ENCODE measurements around the gene ATP7B.

DNA sequence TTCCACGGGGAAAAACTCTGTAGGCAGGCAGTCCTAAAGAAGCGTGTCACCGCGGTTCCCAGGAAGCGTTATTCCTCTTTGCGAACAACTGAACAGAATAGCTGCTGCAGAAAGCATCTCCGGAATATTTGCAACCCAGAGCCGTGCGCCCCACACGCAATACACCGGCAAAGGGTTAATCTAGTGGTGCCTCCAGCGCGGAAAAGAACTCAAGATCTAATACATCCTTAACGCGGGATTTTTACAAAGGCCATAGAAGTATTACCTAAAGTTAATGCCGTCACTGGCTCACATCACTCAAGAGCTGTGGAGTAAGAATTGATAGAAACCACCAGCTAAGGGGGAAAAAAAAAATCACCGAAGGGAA is 65.1 kb downstream of the KCNRG start:
- PRO-cap, result no peak
- RRBS, result no CpG with 5 or more reads among the region's 17 CpGs

- PRO-cap, result bidirectional peak, plus-strand start at chr13:50082794, minus-strand start at chr13:50082709
- RRBS, result no CpG with 5 or more reads among the region's 27 CpGs
Measured at GRCh38 chr13:50082436-50083243, 67.4 kb downstream of the KCNRG start.

- PRO-cap, result no peak
- RRBS, result no CpG with 5 or more reads among the region's 2 CpGs
Measured at GRCh38 chr13:50141604-50142128, 126.4 kb downstream of the KCNRG start.

DNA sequence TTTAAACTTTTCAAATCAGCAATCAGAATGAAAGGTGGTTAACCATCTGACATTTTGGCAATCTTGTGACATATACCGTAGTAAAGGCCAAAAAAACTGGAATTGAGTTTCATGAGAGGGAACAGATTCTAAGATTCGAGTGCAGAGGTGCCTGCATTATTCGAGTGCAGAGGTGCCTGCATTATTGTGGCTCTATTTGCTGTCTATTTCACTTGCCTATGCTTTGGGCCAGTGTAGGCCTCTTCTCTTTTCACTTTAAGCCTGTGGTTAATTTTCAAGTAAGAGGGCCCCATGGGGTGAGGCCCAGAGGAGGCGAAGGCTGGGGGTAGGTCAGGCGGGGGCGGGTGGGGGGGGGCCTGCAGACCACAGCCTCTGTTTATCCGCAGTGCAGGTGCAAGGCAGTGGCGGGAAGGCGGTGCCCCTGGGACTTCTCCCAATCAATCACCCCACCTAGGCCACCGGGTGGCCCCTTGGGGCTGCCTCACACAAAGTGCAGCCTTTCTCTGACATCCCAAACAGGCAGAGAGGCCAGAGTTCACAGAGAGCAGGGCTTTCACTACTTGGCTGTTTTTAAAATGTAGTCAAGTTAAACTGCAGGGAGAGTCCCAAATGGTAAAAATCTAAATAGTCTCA is 249.2 kb downstream of the DLEU7 start:
- PRO-cap, result no peak
- RRBS, result no CpG with 5 or more reads among the region's 10 CpGs

- PRO-cap, result no peak
- RRBS, result no CpG with 5 or more reads among the region's 16 CpGs
Measured at GRCh38 chr13:50713667-50714446, 129.6 kb downstream of the DLEU7 start.

GRCh38 chr13:50935187-50936261 is 25.9 kb downstream of the RNASEH2B start:
- PRO-cap, result no peak
- RRBS, result no CpG with 5 or more reads among the region's 10 CpGs

GRCh38 chr13:51246663-51247505 is 24.7 kb downstream of the FAM124A start:
- PRO-cap, result no peak
- RRBS, result no CpG with 5 or more reads among the region's 13 CpGs

- PRO-cap, result no peak
- RRBS, result no CpG with 5 or more reads among the region's 3 CpGs
Measured at GRCh38 chr13:51444683-51445376, 8.0 kb downstream of the INTS6 start.

- PRO-cap, result no peak
- RRBS, result no CpG with 5 or more reads among the region's 1 CpG
Measured at GRCh38 chr13:51446954-51447544, 5.8 kb downstream of the INTS6 start.

- PRO-cap, result no peak
- RRBS, result no CpG with 5 or more reads among the region's 3 CpGs
Measured at GRCh38 chr13:51589550-51590147, 5.4 kb downstream of the WDFY2 start.

DNA sequence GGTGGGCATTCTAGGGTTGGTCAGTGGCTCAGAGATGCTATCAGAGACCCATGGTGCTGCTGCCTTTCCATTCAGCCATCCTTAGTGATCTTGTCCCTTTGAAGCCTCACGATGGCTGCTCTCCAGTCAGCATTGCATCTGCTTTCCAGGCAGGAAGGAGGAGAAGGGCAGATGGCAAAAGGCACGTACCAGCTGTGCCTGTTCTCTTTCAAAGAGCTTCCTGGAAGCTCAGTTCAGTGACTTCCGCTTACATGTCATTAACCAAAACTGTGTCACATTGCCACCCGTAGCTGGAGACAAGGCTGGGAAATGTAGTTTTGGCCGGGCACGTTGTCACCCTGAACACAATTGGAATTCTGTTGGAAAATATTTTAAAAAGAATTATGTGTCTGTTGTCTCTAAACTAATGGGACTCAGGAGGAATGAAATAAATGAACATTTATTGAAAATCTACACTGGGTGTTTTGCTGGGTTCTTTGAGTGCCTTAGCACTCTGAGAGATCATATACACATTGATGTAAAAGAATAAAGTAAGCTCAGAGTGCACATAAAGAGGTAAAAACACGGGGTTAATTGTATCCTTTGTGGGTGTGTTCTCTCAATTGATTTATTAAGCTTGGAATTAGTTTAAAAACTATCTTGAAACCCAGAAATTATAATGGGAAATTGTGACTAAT is 30.3 kb downstream of the WDFY2 start:
- PRO-cap, result unidirectional peak, minus-strand start at position 210 of the sequence
- RRBS, result no CpG with 5 or more reads among the region's 7 CpGs

DNA sequence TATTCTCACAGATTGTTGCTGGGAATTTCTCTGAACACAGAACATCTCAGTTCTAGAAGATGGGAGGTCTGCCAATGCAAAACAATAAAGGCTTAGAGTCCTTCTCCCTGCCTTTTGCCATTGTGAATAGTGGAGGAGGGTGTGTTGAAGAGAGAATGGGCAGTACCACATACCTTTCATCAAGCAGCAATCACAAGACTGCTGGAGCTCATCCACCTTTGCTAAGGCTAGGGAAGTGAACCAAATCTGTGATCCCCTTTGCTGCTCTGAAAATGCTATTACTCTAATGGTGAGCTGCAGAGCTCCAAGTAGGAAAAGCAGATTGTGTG is 34.4 kb downstream of the WDFY2 start:
- PRO-cap, result no peak

DNA sequence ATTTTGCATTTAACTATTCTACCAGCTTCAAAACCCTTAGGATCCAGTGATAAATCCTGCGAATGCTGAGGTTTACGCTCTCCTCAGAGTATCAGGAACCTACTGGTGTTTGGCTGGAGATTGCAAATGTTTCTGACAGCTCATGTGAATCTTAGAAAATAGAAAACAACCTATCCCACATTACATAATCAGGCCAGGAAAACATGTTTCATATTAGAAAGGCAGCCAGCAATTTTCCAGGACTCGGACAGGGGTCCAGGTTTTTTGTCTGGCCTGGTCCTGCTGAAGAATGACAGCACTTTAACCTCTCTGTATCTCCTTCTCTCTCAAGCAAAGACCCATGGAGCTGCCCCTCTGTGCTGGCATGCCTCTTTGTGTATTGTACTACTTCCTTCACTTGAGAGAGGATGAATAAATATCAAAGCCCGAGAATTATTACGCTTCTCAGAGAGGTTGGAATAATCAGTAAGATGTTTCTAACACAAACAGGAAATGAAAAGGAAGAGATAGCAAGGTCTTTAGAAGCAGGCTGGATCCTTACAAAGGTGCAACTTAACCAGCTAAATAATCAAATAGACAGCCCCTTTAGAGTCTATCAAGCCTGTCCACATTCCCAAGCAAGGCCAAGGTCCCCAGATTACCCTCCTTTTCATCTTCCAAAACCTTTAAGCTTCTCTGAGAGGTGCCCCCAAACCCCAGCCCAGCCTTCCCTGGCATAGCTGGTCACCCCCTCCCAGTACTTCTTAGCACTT is 17.1 kb downstream of the DHRS12 start:
- PRO-cap, result no peak
- RRBS, result no CpG with 5 or more reads among the region's 5 CpGs

DNA sequence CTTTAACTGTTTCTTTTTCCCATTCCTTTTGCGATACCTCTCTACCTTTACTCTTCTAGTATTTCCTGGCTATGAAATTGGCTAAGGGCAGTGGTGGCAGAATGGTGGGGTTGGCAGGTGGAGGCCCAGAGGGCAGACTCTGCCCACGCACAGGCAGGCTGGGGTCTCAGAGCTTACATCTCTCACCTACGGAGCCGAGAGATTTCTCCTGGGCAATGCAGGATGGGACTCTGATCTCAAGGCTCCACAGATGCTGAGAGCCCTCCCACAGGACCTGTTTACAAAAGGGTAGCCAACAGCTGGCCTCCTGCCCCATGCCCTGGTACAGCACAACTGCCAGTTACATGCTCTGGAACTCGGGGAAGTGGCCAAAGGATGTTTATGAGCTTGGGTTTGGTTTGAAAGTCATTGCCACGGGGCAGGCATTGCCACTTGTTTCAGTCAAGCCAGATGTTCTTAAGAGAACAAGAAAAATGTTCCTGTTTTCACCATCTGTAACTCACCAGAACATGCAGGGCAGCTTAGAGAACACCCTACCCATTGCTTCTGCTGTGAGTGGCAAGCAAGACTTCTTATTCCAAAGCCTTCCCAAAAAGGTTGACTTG is 3.5 kb downstream of the DHRS12 start:
- PRO-cap, result no peak
- RRBS, result no CpG with 5 or more reads among the region's 6 CpGs

DNA sequence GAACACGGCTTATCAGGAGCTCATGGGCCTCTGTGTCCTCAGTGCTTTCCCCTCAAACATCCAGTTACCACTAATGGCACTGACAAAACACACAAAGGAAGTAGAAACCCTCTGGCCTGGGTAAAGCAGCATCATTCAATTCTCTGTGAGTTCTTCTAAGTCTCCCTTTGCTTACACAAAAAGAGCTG is 43.7 kb downstream of the ATP7B start:
- PRO-cap, result no peak
- RRBS, result no CpG with 5 or more reads among the region's 1 CpG

GRCh38 chr13:51998579-51998942 is 12.7 kb downstream of the ATP7B start:
- PRO-cap, result no peak
- RRBS, result no CpG with 5 or more reads among the region's 3 CpGs

- PRO-cap, result unidirectional peak, plus-strand start at chr13:52011441; unidirectional peak, minus-strand start at chr13:52011955; bidirectional peak, plus-strand start at chr13:52012398, minus-strand start at chr13:52012198
- RRBS, result 1% methylated on average over 42 of the region's 110 CpGs
Measured at GRCh38 chr13:52010940-52012283, at the start of gene ATP7B. Gene ATP7B (minus strand): TSS chr13:52011450.

DNA sequence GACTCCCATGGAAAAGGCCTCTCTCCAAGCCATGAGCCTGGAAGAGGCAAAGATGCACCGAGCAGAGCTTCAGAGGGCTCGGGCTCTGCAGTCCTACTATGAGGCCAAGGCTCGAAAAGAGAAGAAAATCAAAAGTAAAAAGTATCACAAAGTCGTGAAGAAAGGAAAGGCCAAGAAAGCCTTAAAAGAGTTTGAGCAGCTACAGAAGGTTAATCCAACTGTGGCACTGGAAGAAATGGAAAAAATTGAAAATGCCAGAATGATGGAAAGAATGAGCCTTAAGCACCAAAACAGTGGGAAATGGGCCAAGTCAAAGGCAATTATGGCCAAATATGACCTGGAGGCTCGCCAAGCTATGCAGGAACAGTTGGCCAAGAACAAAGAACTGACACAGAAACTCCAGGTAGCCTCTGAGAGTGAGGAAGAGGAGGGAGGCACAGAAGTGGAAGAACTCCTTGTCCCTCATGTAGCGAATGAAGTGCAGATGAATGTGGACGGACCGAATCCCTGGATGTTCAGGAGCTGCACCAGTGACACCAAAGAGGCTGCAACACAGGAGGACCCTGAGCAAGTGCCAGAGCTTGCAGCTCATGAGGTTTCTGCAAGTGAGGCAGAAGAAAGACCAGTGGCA is 5.0 kb downstream of the UTP14C start:
- PRO-cap, result no peak
- RRBS, result no CpG with 5 or more reads among the region's 8 CpGs

GRCh38 chr13:52623714-52624066 is 18.5 kb upstream of the HNRNPA1L2 start:
- PRO-cap, result no peak
- RRBS, result no CpG with 5 or more reads among the region's 2 CpGs

GRCh38 chr13:52921018-52921612 is 72.7 kb upstream of the PCDH8 start:
- PRO-cap, result no peak
- RRBS, result no CpG with 5 or more reads among the region's 6 CpGs

Measured in kidney (tissue), 2 donors.